Mesenchymal stem cell of adipose (primary cell): ENCODE data around the gene LLPH.

DNA sequence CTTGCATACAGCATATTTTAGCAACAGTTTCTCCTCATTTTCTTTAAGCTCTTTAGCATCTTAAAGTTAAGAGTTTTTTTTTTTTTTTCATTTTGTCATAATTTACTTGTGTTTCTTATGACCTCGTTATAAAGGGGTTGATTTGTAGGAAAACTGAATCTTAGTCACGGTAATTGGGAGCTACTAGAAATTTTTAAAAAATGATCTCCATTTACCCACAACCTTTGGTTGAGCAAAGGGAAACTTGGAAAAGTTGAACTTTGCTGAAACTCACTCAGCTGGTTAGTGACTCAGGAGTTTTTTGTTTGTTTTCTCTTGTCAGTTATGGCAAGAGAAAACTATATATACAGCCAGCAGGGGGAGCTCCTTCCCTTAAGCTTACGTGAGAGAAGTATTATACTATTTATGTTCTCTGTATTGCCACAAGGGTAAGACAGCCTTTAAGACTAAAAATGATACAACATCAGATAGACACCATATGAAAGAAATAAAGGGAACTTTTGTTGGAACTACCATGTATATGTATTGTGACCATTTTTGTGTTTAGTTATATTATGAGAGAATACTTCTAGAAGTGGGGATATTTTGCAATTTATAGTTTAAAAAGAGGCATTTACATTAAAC, 28.3 kb upstream of the TBC1D30 start:
- CAGE, long polyA plus RNA = no peak

- CAGE, long polyA plus RNA = no peak
These were observed 40.0 kb upstream of the MSRB3 start for GRCh38 chr12:65238270-65239149.

DNA sequence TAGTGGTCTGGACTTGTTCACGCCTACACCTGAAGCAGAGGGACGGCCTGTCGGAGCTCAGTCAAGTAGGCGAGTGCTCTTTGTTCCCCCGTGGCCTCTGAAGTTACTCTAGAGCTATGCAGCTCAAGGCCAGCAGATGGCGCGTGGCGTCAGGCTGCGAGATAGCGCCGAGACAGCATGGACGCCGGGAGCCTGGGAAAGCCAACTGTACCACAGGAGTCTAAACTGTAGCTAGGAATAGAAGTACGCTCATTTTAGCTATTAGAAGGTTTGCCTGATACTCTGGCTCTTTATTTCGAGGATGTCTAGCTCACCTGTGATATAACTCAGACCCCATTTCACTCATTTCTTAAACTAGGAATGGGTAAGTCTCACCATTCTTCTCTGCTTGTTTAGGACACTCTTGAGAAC, 267.5 kb upstream of the HMGA2 start:
- CAGE, long polyA plus RNA = no peak

- CAGE, long polyA plus RNA = no peak
These were observed 613 bp upstream of the HMGA2 start for GRCh38 chr12:65823383-65824357.

GRCh38 chr12:65881445-65882437, 57.5 kb downstream of the HMGA2 start:
- CAGE, long polyA plus RNA = no peak

DNA sequence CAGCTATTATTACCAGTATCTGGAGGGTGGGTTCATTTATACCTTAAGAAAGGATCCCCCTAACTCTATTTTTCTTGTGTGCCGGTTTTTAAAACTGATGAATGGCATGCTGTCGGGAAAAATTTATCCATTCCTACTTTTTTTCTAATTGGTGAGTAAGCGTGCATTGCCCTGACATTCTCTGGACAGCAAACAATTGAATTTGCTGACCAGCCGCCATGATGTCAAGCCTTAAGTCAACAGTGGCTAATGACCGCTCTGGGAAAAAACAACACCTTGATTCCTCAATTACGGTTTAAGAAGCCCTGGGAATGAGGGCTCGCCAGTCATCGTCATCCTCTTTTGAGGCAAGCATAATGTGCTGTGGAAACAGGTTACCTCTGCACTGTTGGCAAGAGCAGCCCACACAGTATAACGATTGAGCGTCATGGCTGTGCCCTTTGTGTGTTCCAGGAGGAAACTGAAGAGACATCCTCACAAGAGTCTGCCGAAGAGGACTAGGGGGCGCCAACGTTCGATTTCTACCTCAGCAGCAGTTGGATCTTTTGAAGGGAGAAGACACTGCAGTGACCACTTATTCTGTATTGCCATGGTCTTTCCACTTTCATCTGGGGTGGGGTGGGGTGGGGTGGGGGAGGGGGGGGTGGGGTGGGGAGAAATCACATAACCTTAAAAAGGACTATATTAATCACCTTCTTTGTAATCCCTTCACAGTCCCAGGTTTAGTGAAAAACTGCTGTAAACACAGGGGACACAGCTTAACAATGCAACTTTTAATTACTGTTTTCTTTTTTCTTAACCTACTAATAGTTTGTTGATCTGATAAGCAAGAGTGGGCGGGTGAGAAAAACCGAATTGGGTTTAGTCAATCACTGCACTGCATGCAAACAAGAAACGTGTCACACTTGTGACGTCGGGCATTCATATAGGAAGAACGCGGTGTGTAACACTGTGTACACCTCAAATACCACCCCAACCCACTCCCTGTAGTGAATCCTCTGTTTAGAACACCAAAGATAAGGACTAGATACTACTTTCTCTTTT, 138.8 kb downstream of the HMGA2 start:
- CAGE, long polyA plus RNA = no peak

- CAGE, long polyA plus RNA = no peak
These were observed at the start of gene LLPH for GRCh38 chr12:66130448-66131359. LLPH (minus strand) TSS chr12:66130750.

DNA sequence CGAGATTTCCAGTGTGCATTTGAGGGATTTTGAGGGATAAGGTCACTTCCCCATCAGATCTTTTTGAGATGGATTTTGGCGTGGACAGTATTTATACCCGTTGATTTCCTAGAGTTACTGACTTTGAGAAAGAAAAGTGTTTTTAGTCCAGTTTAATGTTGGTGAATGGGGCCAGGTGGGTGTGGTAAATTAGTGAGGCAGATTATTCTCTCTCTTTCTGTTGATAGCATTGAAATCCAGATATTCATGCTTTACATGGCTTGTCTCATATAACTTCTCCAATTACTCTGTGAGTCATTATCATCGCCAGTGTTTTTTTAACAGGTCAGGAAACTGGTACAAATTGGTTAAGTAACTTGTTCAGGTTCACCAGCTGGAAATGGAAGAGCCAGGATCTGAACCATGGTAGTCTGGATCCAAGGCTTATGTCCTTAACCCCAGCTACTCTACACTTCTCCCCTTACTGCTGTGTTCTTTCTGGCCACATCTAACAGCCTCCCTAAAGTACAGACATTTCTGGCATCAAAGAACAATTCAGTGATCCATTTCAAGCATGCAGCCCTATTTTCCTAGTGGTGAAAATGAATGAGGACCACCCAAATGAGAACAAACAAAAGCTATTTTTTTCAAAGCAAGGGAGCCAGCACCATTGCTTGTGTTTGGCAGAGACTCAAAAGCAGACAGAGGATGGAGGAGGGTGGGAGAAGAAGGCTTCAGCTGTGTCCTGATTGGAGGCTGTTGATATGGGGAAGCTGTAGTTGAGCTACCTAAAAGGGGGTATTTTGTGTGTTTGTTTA, 1.6 kb downstream of the IRAK3 start:
- CAGE, long polyA plus RNA = no peak

DNA sequence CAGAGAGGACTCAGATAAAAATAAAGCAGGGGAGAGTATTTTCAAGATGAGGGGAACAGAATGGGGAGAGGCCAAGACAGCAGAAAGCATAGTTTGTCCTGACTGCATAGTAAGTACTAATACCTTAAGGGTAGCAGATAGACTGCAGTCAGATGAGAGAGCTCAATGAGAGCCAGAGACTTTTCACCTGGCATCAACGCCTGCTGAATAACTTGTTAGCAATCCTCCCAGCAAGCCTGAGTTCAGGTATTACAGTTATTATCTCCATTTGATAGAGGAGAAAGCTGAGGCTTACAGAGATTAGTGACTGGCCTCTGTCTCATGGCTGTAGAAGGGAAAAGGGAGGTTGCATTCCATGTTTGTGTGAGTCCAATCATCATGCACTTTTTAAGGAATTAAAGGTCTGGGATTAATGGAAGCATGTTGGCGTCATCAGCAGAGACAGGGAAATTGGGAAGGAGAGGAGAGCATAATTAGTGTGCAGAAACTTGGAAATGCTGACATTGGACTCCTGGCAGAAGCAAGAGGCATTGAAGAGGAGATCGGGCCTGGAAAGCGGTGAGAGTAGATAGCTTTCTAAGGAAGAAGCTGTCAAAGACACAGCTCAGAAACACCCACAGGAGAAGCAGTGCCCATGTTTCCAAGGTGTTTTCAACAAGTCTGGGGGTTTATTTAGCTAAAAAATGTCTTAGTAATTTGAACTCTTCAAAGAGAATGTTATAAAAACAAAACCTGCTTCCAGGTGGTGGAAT, 49.3 kb downstream of the IRAK3 start:
- CAGE, long polyA plus RNA = no peak

- CAGE, long polyA plus RNA = no peak
These were observed 100.8 kb downstream of the GRIP1 start for GRCh38 chr12:66578124-66578351.

DNA sequence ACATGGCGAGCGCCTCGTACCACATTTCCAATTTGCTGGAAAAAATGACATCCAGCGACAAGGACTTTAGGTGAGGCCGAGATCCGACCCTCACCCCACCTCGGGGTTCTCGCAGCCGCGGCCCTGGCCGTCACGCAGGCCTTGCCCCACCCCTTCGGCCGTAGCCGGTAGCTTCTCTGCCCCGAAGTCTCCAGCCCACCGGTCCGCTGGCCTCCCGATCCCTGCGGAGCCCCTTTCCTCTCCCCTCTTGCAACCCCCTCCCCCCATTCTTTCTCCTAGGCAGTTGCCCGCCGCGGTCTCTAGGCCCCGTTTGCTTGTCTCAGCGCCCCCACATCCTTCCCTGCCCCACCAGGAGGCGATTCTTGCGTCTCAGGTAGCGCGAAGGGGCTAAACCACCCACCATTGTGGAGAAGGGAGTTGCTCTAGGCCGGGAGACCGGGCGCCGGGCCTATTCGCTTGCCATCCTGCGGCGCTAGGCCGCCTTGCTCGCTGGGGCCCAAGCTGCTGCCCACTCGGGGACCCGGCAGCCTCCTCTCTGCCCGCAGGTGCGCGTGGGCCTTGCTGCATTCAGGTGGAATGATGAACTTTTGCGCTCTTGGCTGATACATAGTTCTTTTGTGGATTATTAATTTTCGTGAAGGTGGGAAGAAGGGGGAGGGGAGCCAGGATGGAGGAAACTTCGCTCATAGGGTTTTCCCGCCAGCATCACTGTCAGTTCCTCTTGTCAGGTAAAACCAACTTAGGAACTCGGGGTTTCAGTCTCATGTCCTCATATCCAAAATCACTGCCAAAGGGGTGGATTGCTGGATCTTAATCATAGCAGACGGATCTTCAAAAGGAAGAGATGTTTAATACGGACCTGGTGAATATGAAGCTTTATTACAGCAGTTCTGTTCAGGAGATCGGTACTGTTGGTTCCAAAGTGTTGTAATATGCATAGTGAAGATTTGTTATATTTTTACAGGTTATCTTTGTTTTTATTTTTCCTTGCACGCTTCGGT, 858 bp downstream of the CAND1 start:
- CAGE, long polyA plus RNA = no peak

GRCh38 chr12:67650794-67651275, 2.3 kb downstream of the DYRK2 start:
- CAGE, long polyA plus RNA = no peak

GRCh38 chr12:67667732-67668391, 19.3 kb downstream of the DYRK2 start:
- CAGE, long polyA plus RNA = no peak

GRCh38 chr12:67705842-67706237, 57.3 kb downstream of the DYRK2 start:
- CAGE, long polyA plus RNA = no peak

DNA sequence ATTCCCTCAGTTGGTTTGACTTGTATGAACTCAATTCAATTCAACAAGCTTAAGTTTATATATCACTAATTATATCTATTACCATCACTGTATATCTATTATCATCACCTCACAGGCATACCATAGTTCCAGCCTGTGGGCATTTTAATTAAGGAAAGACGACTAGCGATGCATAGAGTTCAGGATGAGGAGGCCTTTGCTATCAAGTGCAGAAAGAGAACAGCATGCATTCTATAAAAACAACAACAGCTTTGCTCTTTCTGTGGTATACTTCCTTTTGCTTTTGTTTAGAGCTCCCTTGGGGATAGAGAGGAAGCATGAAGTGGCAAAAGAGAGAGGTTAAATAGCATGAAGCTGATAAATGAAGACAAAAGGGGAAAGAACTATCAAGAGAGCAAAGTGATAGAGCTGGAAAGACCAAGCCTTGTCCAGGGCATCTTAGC, 146.9 kb downstream of the IFNG start:
- CAGE, long polyA plus RNA = no peak

GRCh38 chr12:68032074-68032539, 127.4 kb downstream of the IFNG start:
- CAGE, long polyA plus RNA = no peak

GRCh38 chr12:68234260-68234521, 8.6 kb upstream of the IL26 start:
- CAGE, long polyA plus RNA = no peak

DNA sequence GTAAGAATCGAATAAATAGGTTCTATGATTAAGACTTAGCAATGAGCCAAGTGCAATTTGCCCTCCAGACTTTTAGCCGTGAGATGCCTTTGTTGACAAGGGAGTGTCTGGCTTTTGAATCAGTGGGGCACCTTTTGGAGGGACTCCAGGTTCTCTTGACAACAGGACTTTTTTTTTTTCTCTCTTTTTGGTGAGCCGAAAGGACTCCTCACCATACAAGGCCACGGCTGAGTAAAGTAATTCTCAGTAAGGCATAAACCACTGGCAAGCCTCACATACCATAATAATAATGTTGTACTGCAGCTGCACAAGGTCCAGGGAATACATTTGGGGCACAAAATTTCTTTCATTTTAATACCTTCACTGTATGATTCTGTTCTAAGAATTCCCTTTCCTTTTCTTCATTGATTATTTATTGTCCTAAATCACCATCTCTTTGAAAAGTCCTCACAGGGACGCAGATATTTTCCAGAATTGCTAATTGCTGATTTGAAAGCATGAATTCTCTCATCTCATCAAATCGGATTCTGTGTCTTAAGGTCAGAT, 4.9 kb upstream of the MDM1 start:
- CAGE, long polyA plus RNA = no peak

- CAGE, long polyA plus RNA = no peak
These were observed 35.9 kb upstream of the MDM1 start for GRCh38 chr12:68368090-68368333.

GRCh38 chr12:68482566-68483345, 127.9 kb upstream of the RAP1B start:
- CAGE, long polyA plus RNA = no peak